Measurements from ENCODE around the gene TWIST2.

DNA sequence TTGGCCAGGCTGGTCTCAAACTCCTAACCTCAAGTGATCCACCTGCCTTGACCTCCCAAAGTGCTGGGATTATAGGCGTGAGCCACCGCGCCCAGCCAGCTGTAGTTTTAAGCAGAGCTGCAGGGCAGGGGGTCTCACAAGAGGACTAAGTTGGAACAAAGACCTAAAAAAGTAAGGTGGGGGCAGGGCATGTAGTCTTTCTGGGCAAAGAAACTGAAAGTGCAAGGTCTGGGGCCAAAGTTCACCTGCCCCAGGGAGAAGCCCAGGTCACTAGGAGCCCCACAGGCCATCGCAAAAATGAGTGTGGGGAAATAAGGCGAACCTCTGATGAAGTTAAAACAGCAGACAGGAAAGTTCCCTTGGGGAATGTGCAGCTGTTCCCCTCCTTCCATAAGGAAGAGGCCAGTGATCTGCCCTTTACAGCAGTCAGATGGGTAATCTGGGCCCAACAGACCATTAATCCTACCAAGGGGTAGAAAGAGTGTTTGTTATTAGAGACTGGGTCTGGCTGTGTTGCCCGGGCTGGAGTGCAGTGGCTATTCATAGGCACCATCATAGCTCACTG is 2.7 kb downstream of the SCLY start:
- PRO-cap, result no peak

GRCh38 chr2:238079726-238080145 is 18.9 kb downstream of the SCLY start:
- PRO-cap, result no peak

DNA sequence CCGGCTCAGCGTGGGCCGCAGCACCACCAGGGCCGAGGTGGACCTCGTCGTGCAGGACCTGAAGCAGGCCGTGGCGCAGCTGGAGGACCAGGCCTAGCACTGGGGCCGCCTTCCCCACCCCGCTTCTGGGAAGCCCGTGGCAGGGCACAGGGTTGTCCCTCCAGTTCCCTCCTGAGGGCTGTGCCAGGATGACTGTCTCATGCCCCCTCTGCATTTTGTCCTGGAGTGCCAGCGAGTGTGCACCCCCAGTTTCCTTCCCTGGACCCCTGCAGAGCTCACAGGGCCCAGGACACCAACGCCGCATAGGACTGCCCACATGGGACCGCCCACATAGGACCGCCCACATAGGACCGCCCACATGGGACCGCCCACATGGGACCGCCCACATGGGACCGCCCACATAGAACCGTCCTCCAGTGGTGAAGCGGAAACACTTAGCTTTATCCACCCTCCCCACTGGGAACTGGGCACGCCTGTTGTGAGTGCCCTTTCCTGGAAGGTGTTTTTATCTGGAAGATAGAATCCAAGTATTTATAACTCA is 1.8 kb upstream of the ESPNL start:
- PRO-cap, result bidirectional peak, plus-strand start at position 416 of the sequence, minus-strand start at position 263 of the sequence

DNA sequence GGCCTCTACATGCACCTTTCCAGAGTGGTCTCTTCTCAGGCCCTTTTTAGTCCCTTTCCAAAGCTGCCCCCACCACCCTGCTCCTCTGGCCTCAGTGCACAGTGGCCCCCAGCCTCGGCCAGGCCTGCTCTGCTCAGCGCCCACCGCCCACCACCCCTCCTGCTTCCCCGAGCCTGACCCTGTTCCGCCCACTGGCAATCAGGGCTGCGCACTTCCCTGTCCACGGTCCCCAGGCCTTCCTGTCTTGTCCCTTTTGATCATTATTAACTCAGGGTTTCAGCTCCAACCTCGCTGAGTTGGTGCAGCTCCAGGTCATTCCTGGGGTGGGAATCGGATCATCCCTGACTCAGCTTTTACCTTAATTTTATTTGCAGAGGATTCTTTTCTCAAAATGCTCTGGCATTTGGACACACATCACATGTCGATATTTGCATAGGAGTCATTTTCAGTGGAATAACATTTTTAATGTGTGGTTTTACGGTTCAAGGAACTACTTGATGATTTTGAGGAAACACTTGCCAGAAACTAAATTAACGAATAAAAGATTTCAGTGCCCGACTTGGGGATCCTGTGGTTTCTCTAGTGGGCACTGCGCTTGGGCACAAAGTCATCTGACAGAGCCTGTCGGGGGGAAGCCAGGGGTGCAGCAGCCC is 1.2 kb upstream of the ESPNL start:
- PRO-cap, result no peak

DNA sequence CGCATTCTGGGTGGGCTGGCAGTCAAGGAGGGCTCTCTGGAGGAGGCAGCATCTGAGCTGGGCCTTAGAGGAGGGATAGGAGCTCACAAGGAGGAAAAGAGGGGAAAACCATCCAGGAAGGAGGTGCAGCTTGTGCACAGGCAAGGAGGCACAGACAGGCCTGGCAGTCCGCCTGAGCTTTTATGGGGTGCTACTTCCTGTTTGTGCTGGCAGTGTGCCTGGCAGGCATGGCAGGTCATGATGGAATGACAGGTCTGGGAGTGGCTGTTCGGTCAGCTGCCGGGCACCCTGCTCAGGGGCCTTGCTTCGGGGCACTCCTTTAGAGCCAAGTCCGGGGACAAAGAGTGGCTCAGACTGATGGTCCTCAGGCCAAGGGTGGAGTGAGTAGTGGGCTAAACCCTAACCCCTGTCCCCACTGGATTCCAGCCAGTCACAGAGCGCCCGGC is 3.4 kb downstream of the KLHL30 start:
- PRO-cap, result no peak

GRCh38 chr2:238160186-238160930 is 1.6 kb downstream of the ERFE start:
- PRO-cap, result no peak

DNA sequence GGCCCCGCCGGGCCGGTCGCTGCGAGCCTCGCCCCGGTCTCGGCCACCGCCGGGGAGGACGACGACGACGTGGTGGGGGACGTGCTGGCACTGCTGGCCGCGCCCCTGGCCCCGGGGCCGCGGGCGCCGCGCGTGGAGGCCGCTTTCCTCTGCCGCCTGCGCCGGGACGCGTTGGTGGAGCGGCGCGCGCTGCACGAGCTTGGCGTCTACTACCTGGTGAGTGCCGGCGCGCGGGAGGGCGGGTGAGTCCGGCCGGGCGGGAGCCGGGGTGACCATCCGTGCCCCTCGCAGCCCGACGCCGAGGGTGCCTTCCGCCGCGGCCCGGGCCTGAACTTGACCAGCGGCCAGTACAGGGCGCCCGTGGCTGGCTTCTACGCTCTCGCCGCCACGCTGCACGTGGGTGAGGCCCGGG is 5.0 kb downstream of the ERFE start:
- PRO-cap, result unidirectional peak, minus-strand start at position 334 of the sequence

- PRO-cap, result unidirectional peak, minus-strand start at chr2:238231620
Measured at GRCh38 chr2:238231419-238231914, 8.4 kb downstream of the HES6 start.

DNA sequence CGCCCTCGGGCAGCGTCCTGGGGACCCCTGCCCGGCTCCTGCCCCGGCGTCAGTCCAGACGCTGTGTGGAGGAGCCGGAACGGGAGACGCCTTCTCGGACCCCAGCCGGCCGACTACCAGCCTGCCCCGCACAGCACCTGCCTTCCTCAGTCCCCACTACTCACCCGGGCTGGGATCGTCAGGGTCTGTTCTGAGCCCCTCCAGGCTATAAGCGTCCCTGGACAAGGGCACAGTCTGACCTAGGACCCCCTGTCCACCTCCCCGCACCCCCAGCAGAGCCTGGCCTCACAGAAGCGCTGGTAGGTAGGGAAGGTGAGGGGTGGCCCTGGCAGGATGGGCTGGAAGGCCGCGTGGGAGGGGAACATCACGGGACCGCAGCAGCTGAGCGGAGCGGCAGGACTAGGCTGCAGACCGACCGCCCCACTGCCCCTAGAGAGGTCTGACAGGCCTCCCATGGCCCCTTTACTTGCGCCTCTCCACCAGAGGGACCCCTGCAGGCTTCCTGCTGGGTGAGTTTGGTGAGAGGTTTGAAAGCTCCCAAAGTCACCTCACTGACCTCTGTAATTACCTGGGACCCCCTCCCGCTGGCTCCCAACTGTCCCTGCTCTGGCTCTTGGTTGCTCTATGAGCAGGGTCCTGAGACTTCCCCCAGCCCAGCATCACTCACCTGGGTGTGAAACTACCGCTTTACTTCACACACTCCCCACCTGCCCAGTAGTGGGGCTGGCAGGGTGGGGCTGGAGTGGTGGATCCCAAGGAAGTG is 1.5 kb upstream of the HES6 start:
- PRO-cap, result no peak

DNA sequence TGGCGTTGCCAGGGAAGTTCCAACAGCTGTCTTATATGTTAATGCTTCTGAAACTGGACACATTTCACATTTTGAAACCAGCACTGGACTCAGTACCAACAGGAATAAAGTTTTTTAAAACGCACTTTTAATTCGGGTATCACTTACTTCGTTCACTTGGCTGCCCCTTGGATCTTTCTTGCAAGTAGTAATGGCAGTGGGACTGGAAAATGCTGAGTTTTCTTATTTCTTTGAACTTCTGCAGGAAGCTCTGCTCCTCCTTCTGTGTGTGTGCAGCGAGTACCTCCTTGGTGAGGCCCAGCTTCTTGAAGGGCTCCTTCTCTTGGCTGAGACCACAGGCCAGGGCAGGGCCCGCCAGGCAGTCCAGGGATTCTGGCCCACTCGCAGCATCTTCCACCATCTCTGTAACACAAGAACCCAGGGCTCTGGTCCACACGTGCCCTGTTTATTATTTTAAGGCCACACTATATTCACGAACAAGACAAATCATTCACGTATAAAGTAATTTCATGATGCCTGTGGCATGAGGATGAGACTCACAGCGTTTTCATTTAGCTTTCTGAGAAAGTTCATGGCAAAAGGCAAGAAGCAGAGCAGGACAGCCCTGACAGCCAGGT is 15.8 kb upstream of the HES6 start:
- PRO-cap, result no peak

GRCh38 chr2:238283103-238284077 is 5.0 kb downstream of the PER2 start:
- PRO-cap, result no peak

DNA sequence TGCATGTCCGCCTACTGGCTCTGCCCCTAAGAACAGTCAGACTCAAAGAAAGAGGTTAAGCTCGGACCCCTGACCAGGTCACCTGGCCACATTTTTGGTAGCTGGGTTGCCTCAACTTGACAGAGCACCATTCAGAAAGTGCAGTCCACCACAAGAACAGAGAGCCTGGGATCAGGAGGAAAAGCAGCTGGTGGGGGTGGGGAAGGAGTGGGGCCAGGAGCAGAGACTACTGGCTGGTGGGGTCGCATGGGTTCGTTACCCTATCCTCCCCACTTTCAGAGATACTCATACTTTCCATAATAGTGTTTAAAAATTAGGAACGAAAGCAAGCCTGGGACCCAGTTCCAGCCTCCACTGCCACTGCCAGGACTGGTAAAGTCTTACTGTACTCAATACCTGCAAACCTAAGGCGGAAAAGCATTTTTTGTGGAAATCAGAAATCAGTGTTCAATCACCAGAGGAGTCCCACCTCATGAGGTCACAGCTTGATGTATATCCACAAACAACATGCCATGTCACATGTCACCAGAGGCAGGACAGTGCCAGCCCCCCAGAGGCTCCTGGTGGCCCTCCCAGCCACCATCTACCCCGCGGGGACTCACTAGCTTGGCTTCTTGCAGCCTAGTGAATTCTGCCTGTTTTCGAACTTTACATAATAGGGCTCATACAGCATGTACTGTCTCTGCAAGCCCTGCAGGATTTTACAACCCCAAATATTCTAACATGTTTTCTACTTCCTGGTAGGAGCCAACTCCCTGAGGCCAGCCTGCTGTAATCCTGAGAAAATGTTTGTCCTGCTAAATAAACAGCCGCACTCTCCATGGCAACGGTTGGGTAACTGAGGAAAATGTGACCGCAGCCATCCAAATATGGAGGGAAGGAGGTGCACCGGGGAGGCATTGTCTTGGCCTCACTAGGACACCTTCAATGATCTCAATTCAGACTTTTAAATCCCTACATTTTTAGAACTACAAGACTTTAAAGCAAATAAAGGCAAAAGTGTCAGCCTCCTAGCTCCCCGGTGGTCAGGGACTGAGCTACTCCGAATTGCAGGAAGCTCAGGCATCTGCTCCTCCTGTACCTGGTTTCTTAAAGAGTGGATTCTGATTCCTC is 2.9 kb downstream of the PER2 start:
- PRO-cap, result no peak

DNA sequence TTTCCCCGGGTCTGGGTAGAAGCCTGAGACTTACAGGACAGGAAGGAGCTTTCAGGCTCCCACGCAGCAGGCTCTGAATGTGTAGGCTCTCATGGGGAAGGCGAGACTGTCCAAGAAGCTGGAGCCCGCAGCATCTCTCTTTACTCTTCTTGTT is 1.3 kb upstream of the PER2 start:
- PRO-cap, result no peak

- PRO-cap, result unidirectional peak, minus-strand start at chr2:238290260
Measured at GRCh38 chr2:238290019-238290660, 1.7 kb upstream of the PER2 start.

- PRO-cap, result no peak
Measured at GRCh38 chr2:238369302-238369795, 49.0 kb downstream of the TRAF3IP1 start.

GRCh38 chr2:238389806-238390319 is 36.9 kb upstream of the ASB1 start:
- PRO-cap, result no peak

DNA sequence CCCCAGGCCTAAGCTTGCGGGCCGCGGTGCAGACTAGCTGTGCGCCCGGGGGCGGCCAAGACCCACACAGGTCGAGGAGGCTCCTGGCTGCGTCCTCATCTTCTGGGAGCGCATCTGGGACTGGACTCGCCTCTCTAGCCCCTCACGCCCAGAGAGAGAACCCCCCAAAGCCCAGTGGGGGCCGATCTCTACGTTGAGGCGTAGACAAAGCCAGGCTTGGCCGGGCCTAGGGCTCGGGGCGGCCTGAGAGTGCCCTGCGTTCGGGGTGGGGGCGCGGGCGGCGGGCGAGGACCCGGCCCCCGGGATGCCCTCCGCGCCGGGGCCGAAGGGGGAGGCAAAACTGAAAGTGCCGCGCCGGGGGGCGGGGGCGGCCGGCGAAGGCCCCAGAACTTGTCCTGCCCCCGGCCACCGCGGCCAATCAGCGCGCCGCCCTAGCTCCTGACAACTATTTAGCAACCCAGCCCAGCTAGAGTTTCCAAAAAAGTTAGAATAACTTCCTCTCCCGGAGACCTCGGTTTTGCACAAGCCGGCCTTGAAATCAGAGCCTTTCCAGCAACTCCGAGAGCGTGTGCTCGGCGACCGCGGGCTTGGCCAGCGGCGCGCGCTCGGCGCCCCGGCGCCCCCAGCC is at the start of gene TWIST2:
TWIST2 (plus strand) TSS at position 520 of the 628 bp plus-strand sequence.
- PRO-cap, result bidirectional peak, plus-strand start at position 541 of the sequence, minus-strand start at position 318 of the sequence

GRCh38 chr2:238851170-238851727 is 3.4 kb downstream of the TWIST2 start:
- PRO-cap, result no peak

DNA sequence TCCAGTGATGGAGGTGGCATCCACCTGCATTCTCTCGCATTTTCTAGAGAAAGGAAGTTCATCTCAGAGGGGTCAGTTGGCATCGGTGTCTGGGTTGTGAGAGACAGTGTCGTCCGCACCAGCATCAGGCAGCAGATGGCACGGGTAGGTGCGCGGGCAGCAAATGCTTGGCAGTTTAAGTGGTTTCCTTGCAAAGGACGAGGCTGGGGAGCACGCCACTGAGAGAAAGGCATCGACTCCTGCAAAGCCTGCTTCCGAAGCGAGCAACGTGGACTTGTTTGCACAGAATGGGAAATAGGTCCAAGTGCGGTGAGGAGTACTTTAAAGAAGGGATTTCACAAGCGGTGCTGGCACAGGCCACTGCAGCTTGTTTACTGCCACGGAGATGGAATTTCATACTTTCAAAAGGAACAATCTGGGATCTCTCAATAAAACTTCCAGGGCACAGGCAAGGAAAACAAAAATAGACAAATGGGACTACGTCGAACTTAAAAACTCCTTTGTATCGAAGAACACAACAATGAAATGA is 21.1 kb downstream of the TWIST2 start:
- PRO-cap, result no peak

DNA sequence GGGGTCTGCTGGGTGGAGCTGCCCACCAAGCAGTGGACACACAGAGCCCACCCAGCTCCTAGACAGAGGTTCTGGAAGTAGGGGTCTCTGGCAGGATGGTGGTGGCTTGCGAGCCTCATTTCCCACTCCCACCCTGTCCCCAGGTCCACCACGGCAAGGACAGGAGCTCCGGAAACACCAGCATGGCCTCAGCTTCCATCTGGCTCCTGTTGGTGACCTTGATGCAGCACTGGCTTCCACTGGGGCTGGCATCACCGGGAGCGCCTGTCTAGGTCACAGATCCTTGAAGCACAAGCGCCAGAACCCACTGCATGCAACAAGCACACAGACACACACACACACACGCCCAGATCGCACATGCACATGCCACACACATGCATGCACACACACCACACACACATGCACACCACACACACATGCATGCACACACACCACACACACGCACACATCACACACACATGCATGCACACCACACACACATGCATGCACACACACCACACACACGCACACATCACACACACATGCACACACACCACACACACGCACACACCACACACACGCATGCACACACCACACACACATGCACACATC is 63.6 kb downstream of the TWIST2 start:
- PRO-cap, result no peak

Data from pulmonary lymph node (tissue), 1 donor.